ENCODE measurements around a stretch of chr1.

DNA sequence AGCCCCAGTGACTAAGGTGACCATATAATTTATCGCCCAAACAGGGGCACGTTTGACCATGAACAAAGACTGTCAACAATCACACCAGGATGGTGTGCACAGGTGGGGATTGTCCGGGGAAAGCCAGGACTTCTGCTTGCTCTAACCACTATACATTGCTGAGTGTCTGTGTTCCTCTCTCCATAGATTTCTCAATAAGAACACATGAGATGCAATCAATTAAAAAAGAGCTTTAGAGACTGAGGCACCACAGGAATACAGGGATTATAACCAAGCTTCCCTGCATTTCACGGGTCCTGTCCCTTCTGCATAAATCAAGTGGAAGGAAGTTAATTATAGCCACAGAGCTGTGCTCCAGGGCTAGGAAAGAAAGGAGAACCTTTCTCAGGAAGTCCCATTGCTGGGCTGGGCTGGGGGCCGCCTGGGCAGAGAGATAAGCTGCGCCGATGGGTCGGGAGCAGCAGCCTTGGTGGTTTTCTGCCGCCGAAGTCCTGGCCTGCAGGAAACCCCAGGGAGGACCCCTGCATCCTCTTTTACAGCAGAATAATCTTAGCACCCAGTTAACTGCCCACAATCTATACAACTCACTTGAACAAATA lies 12.5 kb upstream of the CD34 start:
- CAGE, long polyA plus RNA = no peak
- RRBS = no CpG with 5 or more reads among the region's 10 CpGs

GRCh38 chr1:209383849-209384480 lies 199.5 kb upstream of the CAMK1G start:
- CAGE, long polyA plus RNA = no peak
- RRBS = no CpG with 5 or more reads among the region's 4 CpGs

GRCh38 chr1:209584086-209584431 lies 545 bp downstream of the CAMK1G start:
- CAGE, long polyA plus RNA = no peak
- RRBS = no CpG with 5 or more reads among the region's 8 CpGs

DNA sequence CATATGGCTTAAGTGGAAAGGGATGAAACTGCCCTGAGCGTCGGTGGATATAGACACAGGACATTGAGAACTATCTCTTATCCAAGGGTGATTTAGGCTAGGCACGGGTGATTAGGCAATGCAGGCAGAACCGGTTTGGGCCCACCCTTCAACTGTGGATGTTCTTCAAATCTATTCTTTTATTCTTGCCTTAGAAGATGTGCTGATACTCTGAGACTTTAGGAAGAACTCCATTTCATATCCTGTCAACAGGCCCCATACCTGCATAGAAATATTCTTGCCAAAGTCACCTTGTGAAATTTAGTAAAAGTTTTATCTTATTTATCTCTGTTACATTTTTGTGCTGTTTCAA lies 17.3 kb downstream of the HSD11B1 start:
- CAGE, long polyA plus RNA = no peak
- RRBS = no CpG with 5 or more reads among the region's 4 CpGs

DNA sequence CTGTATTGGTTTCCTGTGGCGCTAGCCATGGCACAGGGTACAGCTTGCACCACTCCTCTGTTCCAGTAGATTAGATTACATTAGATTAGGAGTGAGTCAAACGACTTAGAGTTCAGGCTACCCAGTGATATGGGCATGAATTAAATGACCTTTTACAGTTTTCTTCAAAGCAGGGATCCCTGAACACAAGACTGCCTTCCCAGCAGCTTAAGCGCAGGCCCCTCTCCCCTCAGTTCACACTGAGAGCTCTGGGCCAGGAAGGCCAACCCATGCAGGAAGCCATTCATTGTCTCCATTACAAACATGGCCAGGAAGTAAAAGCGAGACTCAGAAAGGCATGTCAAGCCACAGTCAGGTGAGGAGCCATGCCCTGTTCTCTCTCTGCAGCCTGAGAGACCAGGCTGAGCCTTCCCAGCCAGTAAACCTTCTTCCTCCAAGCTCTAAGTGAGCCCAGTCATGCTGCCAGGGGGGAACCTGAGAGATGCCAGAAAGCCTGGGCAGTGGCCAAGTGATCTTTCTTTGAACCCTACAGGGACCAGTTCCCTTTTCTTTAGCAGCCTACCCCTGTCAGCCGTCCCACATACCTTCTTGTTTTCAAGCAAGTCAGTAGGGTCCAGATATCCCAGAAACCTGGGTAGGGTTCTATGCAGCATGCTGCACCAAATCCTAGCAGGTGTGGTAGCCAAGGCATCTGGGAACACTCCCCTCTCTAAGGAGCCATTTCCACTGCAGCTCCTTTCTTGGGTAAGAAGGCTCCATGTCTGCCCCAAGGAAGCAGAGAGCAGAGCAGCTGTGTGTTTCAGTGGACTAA lies 813 bp downstream of the TRAF3IP3 start:
- CAGE, long polyA plus RNA = no peak
- RRBS = no CpG with 5 or more reads among the region's 5 CpGs

GRCh38 chr1:209938328-209938931 lies 413 bp downstream of the SYT14 start:
- CAGE, long polyA plus RNA = no peak
- RRBS = 3% methylated on average over 32 of the region's 55 CpGs

DNA sequence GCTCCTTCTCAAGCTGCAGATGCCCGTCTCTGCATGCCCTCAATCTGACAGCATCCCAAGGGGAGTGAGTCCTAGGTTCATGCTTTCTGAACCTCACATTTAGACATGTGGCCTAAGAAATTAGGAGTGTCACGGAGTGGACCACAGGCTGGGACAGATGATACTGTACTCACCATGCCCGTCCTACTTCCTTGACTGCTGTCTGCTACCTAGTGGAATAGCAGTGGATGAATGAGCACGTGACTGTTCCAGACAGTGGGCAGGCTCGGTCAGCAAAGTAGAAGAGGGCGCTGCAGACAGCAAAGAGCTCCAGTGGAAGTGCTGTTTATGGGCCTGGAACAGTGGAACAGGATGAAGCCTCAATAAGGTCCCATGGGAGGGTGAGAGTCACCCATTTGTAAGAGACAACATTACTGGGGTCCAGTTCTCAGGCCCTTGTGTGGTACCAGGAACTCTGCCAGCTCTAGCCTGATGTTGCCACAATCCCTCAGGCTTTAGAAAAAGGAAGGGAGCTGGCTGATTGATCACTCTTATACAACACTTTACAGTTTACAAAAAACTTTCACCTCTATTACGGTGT lies 25.4 kb downstream of the SERTAD4 start:
- CAGE, long polyA plus RNA = no peak
- RRBS = no CpG with 5 or more reads among the region's 7 CpGs

DNA sequence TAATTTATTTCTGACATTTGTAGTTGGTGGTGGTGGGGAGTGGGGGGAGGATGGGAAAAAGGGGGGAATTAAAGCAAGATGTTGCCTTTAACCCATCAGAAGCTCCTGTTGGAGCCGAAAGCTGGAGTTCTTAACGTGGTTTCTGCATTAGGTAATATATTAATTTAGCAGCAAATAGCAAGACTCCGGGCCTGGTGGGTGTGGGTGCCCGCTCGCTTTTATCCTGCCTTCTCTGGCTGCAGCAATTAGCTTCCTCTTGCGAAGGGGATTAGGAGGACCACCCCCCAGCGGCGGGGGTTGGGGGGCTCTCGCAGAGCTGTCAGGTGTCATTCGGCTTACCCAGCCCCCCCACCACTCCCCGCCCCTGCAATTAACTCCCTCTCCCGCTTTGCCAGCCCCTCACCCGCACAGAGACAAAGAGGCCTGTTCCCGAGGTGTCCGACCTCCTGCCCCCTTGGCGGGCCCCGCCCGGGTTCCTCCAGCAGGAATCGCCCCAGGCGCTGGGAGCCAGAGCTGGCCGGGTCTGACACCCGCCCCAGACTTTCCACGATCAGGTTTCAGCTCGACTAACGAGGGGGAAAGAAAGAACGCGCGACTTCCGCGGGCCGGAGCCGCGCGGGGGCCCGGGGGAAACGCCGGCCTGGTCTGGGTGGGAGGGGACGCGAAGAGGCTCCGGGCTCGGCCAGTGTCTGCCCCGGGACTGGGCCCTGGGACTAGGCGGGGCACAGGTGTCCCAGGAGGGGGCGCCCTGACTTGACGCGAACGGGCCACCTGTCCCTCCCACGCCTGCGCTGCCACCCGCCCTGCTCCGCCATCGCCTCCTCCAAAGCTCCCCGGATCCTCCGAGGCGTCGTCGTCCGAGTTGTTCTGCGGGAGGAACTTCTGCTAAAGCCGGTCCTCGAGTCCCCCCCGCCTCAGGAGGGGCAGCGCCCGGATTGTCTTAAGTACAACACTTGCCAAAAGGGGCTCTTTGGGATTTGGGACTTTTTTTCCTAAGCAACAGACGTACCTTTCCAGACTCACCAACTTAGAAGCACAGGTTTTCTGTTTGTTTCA lies 36.4 kb upstream of the HHAT start:
- CAGE, long polyA plus RNA = no peak
- RRBS = 3% methylated on average over 24 of the region's 65 CpGs

- CAGE, long polyA plus RNA = no peak
- RRBS = no CpG with 5 or more reads among the region's 9 CpGs
Measured at GRCh38 chr1:210292991-210293604, 35.6 kb upstream of the HHAT start.

- CAGE, long polyA plus RNA = no peak
- RRBS = no CpG with 5 or more reads among the region's 3 CpGs
Measured at GRCh38 chr1:210505882-210506102, 177.1 kb downstream of the HHAT start.

DNA sequence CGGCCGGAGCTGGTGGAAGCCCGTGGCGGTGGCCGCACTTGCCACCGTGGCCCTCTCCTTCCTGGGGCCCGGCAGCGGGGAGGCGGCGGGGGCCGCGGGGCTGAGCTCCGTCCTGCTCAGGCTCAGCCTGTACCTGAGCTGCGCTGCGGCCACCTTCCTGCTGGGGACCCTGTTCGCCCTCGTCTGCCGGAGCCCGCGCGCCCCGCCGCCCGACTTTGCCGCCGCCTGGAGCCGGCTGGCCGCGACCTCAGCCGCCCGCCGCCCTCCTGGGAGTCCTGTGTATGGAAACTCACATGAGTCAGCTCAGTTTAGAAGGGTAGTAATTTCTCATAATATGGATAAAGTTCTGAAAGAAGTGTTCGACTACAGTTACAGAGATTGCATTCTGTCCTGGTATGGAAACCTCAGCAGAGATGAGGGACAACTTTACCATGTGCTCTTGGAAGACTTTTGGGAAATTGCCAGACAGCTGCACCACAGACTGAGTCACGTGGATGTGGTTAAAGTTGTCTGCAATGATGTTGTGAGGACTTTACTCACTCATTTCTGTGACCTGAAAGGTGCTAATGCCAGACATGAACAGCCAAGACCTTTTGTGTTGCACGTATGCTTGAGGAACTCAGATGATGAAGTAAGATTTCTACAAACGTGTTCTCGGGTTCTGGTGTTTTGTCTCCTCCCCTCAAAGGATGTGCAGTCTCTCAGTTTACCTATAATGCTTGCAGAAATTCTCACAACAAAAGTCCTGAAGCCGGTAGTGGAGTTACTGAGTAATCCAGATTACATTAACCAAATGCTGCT lies 75.1 kb downstream of the RD3 start:
- CAGE, long polyA plus RNA = no peak
- RRBS = no CpG with 5 or more reads among the region's 38 CpGs

- CAGE, long polyA plus RNA = no peak
- RRBS = no CpG with 5 or more reads among the region's 5 CpGs
Measured at GRCh38 chr1:211521239-211521982, 29.4 kb upstream of the RD3 start.

DNA sequence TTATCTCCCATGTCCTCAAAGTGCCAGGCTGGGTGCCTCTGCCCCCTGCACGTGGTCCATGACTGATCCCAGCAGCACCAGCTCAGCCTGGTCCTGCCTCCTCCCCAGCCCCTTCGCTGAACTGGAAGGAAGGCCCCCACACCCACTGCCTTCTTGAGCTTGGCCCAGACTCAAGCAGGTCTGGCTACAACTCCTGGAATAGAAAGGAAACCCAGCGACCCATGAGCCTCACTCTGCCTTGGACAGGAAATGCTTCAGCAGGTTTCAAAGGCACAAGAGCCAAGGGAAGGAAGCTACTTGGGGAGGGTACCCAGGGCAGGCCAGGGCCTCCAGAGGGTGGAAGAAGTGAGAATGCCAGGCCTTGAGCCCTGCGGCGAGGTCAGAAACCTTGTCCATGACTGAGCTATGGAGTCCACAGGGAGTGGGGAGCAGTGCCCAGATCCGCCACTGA lies 35.9 kb upstream of the RD3 start:
- CAGE, long polyA plus RNA = no peak
- RRBS = no CpG with 5 or more reads among the region's 6 CpGs

GRCh38 chr1:211826453-211827126 lies 4.0 kb downstream of the LPGAT1 start:
- CAGE, long polyA plus RNA = no peak
- RRBS = no CpG with 5 or more reads among the region's 1 CpG

GRCh38 chr1:211860013-211860461 lies 29.5 kb upstream of the LPGAT1 start:
- CAGE, long polyA plus RNA = no peak
- RRBS = no CpG with 5 or more reads among the region's 3 CpGs

GRCh38 chr1:211925062-211925518 lies 94.5 kb upstream of the LPGAT1 start:
- CAGE, long polyA plus RNA = no peak
- RRBS = no CpG with 5 or more reads among the region's 7 CpGs

DNA sequence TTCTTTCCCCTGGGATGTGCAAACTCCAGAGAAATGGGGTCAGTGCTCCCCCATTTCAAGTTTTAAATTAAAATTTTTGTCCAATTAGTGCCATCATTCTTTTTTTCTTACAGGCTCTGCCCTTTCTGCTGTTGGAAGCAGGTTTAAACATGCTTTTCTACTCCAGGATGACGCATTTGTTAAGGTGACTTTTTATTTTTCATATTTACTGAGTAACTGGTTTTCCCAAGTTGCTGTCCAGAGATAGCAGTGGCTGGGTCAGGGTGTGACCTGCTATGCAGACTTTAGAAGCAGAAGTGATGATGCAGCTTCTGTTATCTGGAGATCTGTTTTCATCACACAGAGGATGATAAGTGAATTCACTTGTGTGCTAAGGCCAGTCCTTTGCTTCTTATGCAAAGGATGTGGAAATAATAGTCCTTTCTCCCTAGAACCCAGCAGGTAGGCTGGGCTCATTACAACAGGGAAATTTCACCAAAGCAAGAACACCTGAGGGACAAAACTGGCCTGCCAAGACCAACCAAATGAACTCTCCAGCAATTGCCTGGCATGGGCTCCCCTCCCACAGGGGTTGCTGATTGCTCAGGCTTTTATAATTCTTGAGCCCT lies 97.7 kb upstream of the LPGAT1 start:
- CAGE, long polyA plus RNA = no peak
- RRBS = no CpG with 5 or more reads among the region's 1 CpG

- CAGE, long polyA plus RNA = no peak
- RRBS = no CpG with 5 or more reads among the region's 5 CpGs
Measured at GRCh38 chr1:212238634-212239019, 46.6 kb upstream of the PPP2R5A start.

GRCh38 chr1:212283636-212284305 lies 1.4 kb upstream of the PPP2R5A start:
- CAGE, long polyA plus RNA = no peak
- RRBS = no CpG with 5 or more reads among the region's 13 CpGs

DNA sequence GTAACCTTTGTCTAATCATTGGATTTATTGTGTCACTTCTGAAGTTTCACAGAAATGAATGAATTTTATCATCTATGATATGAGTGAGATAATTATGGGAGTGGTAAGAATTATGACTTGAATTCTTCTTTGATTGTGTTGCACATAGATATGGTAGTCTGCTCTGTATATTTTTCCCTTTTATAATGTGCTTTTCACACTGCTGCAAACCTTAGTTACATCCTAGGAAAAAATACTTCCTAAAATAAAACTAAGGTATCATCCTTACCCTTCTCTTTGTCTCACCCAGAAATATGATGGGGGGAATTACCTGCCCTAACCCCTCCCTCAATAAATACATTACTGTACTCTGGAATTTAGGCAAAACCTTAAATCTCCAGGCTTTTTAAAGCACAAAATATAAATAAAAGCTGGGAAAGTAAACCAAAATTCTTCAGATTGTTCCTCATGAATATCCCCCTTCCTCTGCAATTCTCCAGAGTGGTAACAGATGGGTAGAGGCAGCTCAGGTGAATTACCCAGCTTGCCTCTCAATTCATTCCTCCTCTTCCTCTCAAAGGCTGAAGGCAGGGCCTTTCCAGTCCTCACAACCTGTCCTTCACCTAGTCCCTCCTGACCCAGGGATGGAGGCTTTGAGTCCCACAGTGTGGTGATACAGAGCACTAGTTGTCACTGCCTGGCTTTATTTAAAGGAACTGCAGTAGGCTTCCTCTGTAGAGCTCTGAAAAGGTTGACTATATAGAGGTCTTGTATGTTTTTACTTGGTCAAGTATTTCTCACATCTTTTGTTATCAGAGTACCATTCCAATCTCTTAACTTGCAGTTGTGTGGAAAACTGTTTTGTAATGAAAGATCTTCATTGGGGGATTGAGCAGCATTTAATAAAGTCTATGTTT lies 53.5 kb downstream of the PACC1 start:
- CAGE, long polyA plus RNA = no peak